Mesenchymal stem cell of adipose (primary cell): ENCODE results near the gene CENPU.

- CAGE, long polyA plus RNA, result no peak
Measured at GRCh38 chr4:184343239-184344335, 125.9 kb upstream of the ENPP6 start.

DNA sequence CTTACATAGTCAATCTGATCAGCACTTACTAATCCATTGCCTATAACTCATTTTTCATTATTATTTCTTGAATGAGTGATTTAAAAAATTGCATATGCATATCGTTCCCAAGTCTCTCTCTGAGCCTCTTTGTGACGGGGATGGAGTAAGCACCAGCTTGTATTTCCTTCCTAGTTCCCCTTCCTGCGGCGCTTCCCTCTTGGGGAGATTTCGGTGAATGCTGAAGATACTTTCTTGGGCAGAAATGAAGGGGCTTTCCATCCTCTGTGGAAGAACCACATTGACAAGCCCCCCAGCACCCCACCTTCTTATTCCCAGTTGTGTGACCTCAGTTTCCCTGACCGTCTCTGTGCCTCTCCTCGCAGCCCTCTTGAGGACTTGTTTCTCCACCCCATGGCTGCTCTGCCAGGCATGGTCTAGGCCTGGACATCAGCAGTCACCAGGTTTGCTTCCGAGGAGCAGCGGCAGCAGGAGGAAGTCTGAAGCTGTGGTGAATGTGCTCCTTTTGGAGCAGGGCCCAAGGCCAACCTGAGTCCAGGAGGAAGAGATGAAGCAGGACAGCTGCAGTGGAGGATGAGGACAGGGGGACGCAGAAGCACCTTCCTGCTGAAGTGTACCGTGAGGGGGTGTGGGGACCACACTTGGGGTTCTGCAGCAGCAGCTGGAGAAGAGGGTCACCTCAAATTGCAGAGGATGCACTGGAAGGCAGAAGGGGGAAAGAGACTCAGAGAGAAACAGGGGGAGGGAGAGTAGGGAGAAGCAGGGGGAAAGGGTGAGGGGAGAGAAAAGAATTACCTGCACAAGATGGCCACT is 124.8 kb downstream of the IRF2 start:
- CAGE, long polyA plus RNA, result no peak

- CAGE, long polyA plus RNA, result no peak
Measured at GRCh38 chr4:184355127-184355777, 119.1 kb downstream of the IRF2 start.

DNA sequence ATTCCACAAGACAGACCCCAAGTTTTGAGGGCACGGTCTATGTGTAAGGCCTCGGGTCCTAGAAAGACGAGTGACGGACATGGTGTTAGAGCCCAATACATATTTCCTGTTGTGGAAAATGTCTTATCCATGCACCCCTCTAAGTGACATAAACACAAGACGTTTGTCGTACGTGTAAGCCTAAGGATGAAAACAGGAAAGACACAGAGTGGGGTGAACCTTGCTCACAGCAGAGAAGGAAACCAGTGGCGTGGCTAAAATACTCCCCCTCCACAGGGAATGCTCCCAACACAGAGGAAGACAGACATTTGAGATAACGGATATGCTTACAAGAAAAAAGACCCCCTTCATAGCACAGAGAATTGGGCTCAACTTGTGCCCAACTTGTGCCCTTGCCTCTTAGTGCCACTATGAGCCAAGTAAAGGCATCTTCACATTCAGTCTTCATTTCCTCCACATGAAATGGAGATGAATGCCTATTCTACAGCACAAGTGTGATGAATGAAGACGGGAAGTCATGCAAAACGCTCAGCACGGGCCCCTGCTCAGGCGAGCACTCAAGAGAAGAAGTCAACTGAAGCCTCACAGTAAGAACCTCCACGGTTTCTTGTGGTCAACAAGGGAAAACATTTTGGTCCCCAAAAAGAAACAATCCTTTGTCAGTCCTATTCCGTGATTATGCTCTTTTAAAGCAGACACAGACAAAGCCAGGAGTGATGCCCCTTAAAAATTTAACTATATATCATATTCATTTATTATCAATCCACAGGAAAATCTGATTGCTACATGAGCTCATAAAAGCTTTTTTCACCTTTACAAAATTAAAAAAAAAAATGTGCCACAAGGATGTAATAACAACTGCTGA is 87.1 kb downstream of the IRF2 start:
- CAGE, long polyA plus RNA, result no peak

- CAGE, long polyA plus RNA, result no peak
Measured at GRCh38 chr4:184406789-184407358, 67.5 kb downstream of the IRF2 start.

DNA sequence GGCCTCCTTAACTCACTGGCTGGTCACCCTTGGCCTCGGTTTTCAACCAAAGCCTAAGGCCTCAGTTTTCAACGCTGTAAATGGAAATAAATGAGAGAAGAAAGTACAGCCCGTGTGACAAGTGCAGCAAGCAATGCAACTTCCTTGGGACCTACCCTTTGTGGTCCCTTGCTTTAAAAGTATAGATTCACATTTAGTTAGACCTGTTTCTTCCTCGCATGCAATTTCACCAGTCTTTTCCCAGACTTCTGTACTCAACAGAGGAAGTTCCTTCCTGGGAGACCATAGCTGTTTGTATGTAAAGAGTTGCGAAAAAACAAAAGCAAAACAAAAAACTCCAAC is 1.1 kb upstream of the IRF2 start:
- CAGE, long polyA plus RNA, result no peak

- CAGE, long polyA plus RNA, result no peak
Measured at GRCh38 chr4:184616952-184617660, 32.1 kb downstream of the CASP3 start.

GRCh38 chr4:184732010-184732602 is 1.8 kb downstream of the CENPU start:
- CAGE, long polyA plus RNA, result no peak

GRCh38 chr4:184733618-184734663 is at the start of gene CENPU:
Gene CENPU, minus strand, starts transcription at chr4:184734096.
- CAGE, long polyA plus RNA, result no peak

- CAGE, long polyA plus RNA, result no peak
Measured at GRCh38 chr4:184760991-184761350, 27.1 kb upstream of the CENPU start.

- CAGE, long polyA plus RNA, result no peak
Measured at GRCh38 chr4:184764771-184765073, 30.8 kb upstream of the CENPU start.

DNA sequence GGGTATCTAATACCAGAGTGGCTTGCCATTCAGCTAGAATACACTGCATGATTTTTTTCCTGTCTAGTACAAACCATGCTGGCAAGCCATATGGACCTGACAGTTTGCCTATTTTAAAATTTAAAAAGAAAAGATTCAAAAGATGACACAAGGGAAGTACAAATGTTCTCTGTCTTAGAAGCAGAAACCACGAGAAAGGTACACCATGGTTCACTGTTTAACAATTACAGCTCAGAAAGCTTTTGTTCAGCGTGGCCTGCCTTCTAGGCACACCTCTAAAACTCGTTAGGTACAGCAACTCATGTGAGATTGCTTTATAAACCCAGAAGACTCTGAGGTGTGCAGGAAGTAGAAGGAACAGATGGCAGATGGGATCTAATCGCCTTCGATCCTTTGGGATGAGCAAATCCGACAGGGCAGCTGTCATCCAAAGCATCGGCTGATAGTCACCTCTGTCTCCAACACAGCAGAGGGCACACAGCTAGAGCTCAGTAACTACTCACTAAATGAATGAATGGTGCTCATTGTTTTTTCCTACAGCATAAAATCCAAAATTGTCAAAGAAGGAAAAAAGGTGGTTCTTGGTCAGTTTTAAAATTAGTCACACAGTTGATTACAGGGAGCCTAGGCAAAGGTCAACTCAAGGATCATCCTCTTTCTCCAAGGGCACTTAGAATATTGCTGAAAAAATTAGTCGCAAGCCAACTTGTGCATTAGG is 35.5 kb upstream of the CENPU start:
- CAGE, long polyA plus RNA, result no peak

GRCh38 chr4:184791516-184791913 is 34.3 kb downstream of the ACSL1 start:
- CAGE, long polyA plus RNA, result no peak

DNA sequence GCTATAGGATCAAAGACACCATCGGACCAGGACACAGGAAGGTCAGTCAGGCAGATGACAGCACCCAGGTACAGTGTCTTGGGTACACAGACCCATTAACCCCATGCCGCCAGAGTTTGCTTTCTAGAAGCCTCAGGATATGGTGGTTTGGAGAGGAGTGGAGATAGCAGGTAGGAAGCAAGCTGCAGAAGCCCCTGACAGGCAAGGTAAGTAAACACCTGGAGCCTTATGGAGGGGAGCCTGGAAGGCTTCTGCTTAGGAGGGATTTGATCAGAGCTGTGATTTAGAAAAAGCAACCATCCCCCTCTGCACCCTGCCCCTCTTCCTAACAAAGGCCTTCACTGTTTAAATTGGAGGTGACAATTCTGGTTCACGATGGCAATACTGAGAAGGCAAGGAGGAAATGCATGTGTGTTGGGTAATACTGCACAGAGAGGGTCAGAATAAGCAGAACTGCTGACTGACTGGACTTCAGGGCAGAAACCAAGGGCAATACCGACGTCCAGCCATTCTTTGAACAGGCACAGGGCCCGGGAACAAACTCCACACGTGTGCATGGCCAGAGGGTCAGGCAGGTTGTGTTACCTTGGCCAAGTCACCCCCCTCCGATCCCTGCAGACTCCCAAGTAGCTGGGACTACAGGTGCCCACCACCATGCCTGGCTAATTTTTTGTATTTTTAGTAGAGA is 6.1 kb downstream of the ACSL1 start:
- CAGE, long polyA plus RNA, result no peak

DNA sequence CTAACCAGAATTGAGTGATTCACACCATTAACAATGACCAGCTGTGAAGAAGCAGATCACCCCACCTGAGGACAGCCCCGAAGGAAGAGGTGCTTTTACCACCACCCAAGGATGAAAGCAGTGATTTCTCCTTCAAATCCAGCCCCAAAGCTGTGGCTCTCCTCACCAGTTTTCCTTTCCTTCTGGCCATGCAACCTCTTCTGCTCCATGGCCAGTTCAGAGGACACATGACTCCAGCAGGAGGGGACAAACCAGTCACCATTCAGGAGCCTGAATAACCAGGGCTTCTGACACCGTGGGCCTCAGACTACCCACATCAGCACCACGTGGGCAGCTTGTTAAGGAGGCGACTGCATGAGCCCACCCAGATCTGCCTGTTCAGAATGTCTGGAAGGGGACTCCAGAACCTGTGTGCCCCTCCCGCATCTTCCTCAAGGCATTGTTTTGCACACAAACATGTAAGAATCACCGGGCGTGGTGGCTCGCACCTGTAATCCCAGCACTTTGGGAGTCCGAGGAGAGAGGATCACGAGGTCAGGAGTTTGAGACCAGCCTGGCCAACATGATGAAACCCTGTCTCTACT is 21.1 kb upstream of the ACSL1 start:
- CAGE, long polyA plus RNA, result no peak

GRCh38 chr4:184848503-184849144 is 22.9 kb upstream of the ACSL1 start:
- CAGE, long polyA plus RNA, result no peak

GRCh38 chr4:184853291-184853769 is 27.6 kb upstream of the ACSL1 start:
- CAGE, long polyA plus RNA, result no peak

DNA sequence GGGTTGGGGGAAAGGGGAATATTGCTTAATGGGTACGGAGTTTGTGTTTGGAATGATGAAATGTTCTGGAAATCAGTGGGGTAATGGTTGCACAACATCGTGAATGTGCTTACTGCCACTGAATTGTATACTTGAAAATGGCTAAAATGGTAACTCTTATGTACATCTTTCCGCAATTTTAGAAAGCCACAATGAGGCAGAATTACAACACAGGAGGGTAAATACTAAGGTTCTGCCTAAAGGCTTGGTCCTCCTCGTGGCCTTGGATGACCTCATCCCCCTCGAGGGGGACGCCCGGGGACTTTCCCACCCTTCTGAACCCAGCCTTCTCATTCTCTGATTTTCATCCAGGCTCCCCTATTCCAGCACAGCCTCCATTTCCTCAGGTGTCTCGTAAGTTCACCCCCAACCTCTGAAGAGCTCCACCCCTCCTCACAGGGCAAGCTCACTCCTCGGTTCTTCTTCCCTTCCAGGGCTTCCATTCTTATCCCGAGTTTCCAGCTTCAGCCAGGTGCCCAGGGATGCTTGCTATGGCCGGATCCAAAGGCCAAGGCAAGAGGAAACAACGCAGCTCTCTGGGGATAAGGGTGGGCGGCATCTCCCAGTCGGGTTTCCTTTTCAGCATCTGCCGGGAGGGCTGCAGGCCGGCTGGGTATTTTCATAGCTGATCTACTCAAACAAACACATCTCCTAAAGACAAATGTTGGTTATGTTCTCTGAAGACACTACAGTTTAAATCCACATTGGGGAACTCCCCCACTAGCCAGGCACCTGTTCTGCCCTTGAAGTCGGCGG is 71.3 kb upstream of the ACSL1 start:
- CAGE, long polyA plus RNA, result no peak

- CAGE, long polyA plus RNA, result no peak
Measured at GRCh38 chr4:184960390-184960758, 57.9 kb upstream of the HELT start.

- CAGE, long polyA plus RNA, result no peak
Measured at GRCh38 chr4:185142544-185142909, 539 bp upstream of the SLC25A4 start.